NT2/D1 (cell line): ENCODE data around the genes MANSC1 and DUSP16.

DNA sequence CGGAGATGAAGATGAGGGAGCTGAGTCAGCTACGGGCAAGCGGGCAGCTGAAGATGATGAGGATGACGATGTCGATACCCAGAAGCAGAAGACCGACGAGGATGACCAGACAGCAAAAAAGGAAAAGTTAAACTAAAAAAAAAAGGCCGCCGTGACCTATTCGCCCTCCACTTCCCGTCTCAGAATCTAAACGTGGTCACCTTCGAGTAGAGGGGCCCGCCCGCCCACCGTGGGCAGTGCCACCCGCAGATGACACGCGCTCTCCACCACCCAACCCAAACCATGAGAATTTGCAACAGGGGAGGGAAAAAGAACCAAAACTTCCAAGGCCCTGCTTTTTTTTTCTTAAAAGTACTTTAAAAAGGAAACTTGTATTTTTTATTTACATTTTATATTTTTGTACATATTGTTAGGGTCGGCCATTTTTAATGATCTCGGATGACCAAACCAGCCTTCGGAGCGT lies 40.7 kb downstream of the BCL2L14 start:
- RRBS, 2 experiments: no CpG with 5 or more reads among the region's 23 CpGs

GRCh38 chr12:12179410-12180366 lies 87.2 kb downstream of the LRP6 start:
- RRBS, 2 experiments: no CpG with 5 or more reads among the region's 4 CpGs

DNA sequence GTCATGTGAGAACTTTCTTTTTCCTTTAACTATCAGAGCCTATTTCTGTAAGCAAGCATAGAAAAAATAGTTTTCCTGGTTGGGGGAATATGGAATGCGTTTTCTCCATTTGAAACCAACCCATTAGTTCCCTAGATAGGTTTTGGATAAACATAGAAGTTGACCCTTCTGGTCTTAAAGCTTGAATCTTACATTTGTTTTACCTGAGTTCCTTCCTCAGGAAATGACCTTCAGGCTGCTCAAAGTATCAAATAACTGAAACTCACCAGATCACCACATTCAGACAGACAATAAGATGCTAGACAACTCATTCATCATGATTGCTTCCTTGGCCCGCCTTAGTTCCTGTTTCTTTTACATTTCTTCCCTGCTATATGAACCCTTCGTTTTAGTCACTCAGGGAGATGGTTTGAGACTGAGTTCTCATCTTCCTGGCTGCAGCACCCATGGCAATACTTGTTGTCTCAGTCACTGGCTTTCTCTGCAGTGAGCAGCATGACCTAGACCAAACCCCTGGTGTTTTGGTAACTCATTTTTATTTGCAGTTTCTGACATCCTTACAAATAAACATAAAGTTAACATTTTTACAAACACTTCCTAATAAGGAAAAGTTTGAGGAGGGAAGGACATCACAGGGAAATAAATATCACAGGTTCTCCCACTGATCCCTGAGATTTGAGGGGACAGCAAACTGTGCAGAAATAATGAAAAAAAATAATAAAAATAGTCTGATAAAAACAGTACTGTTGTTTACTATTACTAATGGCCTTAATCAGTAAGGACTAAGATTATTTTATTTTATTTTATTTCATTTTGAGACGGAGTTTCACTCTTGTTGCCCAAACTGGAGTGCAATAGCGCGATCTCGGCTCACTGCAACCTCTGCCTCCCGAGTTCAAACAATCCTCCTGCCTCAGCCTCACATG lies 52.0 kb downstream of the LRP6 start:
- RRBS, 2 experiments: no CpG with 5 or more reads among the region's 8 CpGs

DNA sequence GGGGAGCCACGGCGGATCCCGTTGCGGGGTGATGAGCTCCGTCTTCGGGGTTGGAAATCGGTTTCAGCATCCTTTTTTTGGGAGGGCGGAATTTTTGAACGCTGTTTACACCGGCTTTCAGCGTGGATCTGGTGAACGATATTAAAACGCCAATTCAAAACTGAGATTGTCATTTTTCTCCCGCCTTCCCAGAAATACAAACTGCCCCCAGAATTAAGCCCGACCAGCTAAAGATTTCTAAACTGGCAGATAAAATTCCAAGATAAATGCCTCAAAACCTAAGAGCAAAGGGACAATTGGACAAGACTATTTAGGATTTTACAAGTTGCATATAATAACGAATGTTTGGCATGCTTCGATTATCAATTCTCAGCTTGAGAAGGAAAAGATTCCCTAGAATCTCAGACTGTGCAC lies 622 bp upstream of the LRP6 start:
- RRBS, 2 experiments: no CpG with 5 or more reads among the region's 17 CpGs

GRCh38 chr12:12293886-12295037 lies 27.4 kb upstream of the LRP6 start:
- RRBS, 2 experiments: no CpG with 5 or more reads among the region's 11 CpGs

GRCh38 chr12:12349649-12350933 lies at the start of gene MANSC1:
Gene MANSC1, minus strand, starts transcription at chr12:12350242.
- RRBS, 2 experiments: under 1 to 1% methylated on average over 39 of the region's 69 CpGs

DNA sequence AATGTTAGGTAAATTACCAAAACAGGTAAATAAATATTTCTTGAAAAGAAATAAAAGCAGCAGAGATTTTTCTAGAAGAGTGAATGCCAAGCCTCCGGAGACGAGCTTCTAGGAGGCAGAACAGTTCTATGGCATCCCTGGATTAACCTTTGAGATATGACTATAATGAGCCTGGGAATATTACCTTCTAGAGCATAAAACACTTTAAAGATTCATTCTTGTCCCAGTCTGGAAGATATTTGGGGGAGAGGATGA lies 1.9 kb downstream of the BORCS5 start:
- RRBS, 2 experiments: no CpG with 5 or more reads among the region's 2 CpGs

- RRBS, 2 experiments: no CpG with 5 or more reads among the region's 16 CpGs
Measured at GRCh38 chr12:12469093-12469878, 93.4 kb downstream of the DUSP16 start.

DNA sequence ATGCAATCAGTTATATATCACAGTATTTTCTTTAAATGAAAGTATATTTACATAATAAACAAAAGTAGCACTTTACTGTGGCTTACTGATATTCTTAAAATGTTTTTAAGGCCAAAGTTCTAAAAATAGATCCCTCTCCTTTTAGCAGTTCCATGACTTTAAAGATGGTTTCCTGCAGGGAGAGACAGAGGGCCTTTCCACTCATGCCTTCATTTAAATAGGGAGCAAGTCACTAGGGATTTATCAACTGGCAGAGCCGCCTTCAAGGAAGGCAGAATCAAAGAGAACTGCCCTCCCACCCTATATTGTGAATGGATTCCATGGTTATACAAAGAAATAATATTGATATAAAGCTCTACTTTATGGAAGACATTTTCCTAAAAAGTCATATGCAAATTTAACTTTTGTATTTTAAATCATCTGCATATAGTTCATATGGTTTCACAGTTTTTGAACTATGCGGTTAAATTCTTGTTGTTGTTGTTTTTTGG lies 55.5 kb downstream of the DUSP16 start:
- RRBS, 2 experiments: no CpG with 5 or more reads among the region's 2 CpGs

DNA sequence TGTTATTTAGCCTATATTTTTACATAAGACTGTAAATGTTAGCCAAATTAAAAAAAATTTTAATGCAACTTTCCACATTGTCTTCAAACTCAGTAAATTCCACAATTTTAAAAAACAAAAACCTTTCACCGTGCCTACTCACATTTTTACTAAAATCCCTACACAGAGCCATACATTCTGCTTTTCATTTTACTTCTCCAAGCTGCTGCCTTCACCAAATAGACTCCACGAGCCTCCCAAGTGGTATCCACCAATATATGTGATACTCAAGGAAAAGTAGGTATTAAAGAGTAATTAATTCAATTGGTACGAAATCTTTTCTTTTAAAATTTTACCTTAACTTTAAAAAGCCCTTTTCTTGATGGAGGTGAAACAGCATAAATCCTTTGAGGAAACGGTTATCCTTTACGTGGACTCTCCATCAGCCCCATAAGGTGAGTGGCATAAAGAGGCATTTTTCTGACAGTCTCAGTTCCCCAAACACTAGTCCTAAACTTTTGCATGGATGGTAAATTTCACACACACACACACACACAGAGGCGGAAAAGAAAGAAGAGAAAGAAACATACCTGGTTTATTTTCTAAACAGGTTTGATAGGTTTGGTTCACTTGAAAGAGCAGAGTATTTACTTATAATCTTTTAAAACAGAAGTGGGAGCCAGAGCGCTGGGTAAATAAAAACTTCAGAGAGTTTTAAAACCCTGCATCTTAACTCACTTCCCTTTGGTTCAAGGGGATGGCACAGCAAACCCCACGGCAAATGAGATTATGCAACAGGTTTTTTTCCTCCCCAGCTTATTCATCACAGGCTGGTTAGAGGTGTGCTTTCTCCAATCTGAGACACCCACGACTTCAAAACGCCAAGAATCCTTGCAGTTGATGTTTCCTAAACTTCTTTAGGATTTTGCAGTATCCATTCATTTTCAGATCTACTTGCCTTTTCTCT lies 2.0 kb downstream of the DUSP16 start:
- RRBS, 2 experiments: no CpG with 5 or more reads among the region's 10 CpGs

GRCh38 chr12:12562528-12563454 lies at the start of gene DUSP16:
Gene DUSP16, minus strand, starts transcription at chr12:12562863.
- RRBS, 2 experiments: 1 to 2% methylated on average over 32 of the region's 62 CpGs

GRCh38 chr12:12626324-12626853 lies 14.7 kb downstream of the CREBL2 start:
- RRBS, 2 experiments: no CpG with 5 or more reads among the region's 2 CpGs

- RRBS, 2 experiments: no CpG with 5 or more reads among the region's 13 CpGs
Measured at GRCh38 chr12:12715142-12716249, 1.7 kb upstream of the CDKN1B start.

DNA sequence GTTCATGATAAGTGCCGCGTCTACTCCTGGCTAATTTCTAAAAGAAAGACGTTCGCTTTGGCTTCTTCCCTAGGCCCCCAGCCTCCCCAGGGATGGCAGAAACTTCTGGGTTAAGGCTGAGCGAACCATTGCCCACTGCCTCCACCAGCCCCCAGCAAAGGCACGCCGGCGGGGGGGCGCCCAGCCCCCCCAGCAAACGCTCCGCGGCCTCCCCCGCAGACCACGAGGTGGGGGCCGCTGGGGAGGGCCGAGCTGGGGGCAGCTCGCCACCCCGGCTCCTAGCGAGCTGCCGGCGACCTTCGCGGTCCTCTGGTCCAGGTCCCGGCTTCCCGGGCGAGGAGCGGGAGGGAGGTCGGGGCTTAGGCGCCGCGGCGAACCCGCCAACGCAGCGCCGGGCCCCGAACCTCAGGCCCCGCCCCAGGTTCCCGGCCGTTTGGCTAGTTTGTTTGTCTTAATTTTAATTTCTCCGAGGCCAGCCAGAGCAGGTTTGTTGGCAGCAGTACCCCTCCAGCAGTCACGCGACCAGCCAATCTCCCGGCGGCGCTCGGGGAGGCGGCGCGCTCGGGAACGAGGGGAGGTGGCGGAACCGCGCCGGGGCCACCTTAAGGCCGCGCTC lies 392 bp upstream of the CDKN1B start:
- RRBS, 2 experiments: 2% methylated on average over 32 to 36 of the region's 58 CpGs

GRCh38 chr12:12726435-12727120 lies 9.4 kb downstream of the CDKN1B start:
- RRBS, 2 experiments: no CpG with 5 or more reads among the region's 7 CpGs

DNA sequence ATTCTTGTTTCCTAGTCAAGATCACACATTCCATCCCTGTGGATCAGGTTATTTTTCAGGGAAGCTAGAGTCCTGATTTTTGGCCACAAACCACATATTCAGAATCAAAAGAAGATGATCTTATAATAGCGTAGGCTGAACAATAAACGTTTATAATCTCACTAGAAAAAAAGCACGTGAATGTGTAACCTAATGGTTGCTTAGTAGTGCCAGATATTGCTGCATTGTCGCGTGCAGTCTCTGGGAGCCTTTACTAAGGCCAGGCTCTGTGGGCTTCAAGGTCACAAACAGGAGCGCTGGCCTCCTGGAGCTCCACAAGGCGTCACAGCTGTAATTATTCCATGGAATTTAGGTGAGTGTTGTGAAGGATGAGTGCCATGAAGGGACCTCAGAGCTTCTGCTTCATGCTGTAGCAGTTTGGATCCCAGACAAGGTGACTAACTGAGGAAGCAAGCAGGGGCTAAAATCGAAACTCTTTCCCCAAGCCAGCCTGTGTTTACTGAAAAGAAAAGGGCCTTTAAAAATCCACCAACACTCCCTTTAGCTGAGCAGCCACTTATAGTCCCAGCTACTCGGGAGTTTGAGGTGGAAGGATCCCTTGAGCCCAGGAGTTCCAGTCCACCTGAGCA lies 17.5 kb downstream of the CDKN1B start:
- RRBS, 2 experiments: no CpG with 5 or more reads among the region's 9 CpGs

GRCh38 chr12:12835363-12836007 lies 22.3 kb downstream of the DDX47 start:
- RRBS, 2 experiments: no CpG with 5 or more reads among the region's 6 CpGs

DNA sequence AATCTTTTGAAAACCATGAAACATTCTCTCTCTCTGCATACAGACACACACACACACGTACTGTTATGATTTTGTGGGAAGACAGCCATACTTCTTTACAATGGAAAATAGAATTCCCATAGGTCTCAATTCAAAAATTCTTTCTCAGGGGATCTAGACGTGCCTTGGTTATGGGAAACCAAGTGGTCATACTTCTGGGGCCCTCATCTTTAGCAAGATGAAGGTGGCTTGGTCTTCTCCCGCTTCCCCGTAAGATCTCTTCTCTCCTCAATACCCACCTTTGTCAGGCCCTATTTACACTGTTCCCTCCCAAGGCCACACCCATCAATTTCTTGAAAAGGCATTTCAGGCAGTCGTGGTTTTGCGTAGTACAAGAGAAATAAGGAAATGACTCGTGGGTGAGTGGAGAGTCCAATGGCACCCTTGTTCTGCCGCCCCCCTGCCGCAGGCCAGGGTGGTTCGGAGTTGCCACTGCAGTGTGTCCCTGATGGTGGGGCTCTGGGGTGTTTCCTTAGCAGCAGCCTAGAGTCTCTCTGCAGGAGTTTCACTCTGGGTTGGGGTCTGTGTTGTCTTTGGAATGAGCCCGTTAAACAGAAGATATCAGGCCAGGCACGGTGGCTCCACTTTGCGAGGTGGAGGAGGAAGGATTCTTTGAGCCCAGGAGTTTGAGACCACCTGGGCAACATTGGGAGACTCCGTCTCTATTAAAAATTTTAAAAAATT lies 9.8 kb upstream of the GPRC5A start:
- RRBS, 2 experiments: no CpG with 5 or more reads among the region's 14 CpGs

DNA sequence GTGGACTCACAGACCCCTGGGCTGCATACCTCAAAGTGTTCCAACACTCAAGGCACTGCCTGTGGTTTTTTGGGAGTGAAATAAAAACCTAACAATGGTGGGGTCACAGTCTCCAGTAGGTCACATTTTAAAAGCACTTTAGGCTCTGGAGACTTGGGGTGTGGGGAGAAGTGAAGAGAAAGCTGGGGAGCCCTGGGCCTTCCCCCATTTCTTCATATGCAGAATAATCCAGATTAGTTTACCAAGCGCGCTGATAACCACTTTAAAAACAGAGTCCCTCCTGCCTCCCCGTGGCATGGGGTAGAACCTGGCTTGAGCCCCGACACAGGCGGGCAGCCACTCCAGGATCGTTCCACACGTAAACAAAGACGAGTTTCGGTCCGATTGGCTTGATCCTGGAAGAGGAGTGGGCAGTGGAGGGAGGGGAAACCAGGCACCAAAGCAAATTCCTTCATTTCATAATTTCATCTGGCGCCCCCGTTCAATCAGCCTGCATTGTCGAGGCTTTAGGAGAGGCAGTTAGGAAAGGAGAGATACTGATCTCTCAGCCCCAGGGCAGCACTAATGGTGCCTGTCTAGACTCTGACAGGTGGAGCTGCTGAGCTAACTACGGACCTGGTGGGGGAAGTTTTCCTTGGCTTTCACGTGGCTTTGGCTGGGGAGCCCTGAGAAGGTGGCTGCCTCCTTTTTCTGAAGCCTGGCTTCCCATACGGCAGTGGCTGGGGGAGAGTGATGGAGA lies 871 bp upstream of the GPRC5A start:
- RRBS, 2 experiments: no CpG with 5 or more reads among the region's 16 CpGs